SK-N-MC (cell line): ENCODE results near the gene METTL3.

- RRBS: no CpG with 5 or more reads among the region's 1 CpG
Measured at GRCh38 chr14:21501120-21501526, 10.0 kb downstream of the METTL3 start.

DNA sequence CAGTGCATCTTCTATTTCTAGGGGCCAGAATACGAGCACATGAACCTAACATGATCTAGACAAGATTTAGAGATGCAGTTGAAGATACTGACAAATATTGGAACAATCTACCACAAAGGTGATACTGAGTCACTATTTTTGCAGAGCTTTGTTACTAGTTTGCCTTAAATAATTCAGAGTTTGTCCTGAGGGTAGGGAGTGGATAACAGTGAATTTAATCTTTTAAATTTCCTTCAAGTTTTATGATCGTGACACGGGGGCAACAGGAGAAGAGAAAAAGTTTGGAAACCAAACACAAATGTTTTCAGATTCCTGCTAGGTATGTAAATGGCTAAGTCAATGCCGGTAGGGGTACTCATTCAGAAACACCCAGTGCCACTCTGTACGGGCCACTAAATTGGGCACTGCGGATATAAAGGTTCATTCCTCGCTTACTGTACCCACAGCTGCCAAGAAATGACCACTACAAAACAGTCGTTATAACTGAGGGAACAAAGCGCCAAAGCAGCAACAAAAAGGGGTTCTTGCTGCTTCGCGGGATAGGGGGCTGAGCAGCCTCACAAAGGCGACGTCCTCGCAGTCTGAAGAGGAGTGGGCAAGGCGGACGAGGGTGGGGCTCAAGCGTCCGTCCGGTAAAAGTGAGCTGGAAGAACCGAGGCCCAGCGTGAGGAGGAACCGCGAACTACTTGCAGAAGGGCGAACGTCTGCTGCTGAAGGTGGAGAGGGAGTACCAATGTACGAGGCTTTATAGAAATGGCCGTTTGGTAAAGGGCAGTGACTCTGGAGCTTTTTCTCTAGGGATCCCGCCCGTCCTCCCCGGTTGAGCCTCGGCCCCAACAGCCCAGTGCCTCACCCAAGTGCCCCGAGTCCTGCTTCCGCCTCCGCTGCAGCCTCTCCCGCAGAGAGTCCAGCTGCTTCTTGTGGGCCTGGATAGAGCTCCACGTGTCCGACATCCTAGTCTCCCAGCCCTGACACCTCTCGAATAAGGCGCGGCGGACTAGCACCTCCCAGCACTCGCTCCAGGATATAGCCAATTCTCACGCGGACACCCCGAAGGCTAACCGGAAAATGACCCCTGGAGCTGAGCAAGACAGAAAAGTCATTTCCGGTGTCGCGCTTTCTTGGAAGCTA lies at the start of gene METTL3:
Gene METTL3 (minus strand): TSS at position 1,070 of the 1,131 bp plus-strand sequence.
- RRBS: 2% methylated on average over 3 of the region's 49 CpGs

GRCh38 chr14:21514052-21514615 lies 3.0 kb upstream of the METTL3 start:
- RRBS: no CpG with 5 or more reads among the region's 3 CpGs

DNA sequence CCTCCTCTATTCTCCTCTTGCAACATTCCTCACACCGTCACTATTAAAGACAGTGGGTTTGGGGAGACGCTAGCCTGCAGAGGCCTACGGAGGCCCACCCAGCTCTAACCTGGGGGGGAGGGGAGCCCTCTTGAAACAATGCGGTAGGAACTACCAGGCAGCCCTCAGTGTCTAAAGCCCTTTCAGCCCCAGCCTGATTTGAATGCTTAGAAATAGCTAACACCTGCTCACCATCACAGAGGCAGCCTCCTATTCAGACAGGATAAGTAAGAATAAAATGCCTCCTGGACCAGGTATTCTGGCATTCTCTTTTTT lies 898 bp upstream of the SALL2 start:
- RRBS: no CpG with 5 or more reads among the region's 4 CpGs

GRCh38 chr14:21621678-21622079 lies 13.1 kb downstream of the OR10G2 start:
- RRBS: no CpG with 5 or more reads among the region's 3 CpGs

GRCh38 chr14:21902642-21902919 lies 229.0 kb upstream of the OR4E1 start:
- RRBS: no CpG with 5 or more reads among the region's 2 CpGs

DNA sequence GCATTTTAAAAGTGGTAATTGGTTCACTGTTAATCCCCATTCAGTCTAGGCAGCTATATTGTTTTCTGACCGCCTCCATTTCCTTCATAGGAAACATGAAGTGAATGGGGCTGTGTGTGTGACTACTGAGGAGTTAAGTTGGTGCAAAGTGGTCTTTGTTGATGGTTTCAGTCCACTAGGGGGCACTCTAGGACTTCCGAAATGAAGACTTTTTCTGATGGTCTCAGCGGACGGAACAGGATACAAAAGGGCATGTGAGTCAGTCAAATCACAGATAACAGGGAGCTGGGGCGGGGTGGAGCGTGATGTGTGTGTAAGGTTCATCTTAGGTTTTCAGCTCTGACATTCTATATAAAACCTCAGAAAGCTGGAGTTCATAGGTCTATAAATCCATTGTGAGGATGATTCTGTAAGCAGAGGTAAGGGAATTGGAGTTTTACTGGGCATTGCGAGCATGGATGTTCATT lies 240.2 kb upstream of the OR4E1 start:
- RRBS: no CpG with 5 or more reads among the region's 7 CpGs

DNA sequence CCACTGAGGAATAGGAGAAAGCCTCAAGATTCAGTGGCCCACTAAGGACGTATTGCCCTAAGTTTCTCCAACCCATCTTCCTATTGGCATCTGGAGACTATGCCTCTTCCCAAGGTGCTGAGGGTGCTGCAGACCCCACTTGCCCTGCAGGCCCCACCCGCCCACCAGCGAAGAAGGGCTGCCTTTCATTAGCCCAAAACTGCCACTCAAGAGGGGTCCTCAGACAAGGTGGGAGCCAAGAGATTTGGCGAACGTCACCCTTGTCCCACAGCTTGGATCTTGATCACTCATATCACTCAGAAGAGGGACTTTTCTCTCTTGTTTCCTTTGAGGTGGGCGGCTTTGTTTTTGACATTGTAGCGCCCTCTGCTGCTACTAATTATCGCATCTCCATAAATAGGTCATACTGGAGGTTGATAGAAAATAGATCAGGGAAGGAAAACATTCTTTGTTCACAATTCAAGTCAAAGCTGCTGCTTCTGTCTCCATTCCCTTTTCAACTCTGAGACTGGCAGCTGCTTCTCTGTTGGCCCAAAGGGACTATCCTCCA lies 116.1 kb downstream of the DAD1 start:
- RRBS: no CpG with 5 or more reads among the region's 8 CpGs

GRCh38 chr14:22489918-22491058 lies 98.7 kb downstream of the DAD1 start:
- RRBS: no CpG with 5 or more reads among the region's 12 CpGs

GRCh38 chr14:22499498-22500006 lies 89.5 kb downstream of the DAD1 start:
- RRBS: no CpG with 5 or more reads among the region's 5 CpGs

- RRBS: 70% methylated on average over 4 of the region's 31 CpGs
Measured at GRCh38 chr14:22556900-22557713, 31.9 kb downstream of the DAD1 start.

- RRBS: no CpG with 5 or more reads among the region's 7 CpGs
Measured at GRCh38 chr14:22563738-22564427, 25.1 kb downstream of the DAD1 start.

DNA sequence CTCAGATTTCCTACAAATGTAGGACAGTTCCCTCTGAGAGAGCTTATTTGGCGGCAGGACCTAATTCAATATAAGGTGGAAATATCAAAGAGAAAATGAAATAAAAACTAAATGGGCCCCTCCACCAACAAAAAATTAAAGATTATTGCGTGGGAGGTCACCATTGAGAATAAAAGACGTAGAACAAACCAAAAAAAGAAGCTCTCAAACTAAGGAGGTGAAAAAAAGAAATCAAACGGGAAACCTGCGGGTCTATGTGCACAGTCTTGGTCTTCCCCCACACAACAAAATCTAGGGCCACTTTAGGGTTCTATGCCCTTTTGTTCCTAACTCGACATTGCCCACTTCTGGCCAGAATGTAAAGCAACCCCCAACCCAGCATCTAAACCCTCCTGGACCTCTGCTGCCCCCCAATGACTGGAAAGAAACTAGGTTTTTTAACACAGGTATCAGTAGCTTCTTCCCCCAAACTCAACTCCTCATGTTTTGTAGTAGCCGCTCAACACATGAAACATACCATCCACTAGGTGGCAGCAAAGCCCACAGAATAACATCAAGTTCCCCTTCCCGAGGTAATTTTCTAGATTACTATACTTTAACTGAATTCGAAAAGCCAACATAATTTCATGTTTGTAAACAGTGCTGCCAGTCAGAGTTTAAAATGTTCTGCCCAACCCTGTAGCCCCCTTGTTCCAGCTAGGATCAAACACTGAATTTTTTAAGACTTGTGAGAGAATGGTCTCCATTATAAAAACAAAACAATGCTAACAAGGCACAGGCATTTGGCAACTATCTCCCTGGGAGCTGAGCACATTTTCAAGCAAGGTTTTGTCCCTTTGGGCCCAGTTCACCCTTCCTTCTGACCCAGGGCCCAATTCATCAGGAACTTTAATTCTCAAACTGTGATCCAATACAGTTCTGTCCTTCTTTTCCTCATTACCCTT lies 18.7 kb downstream of the DAD1 start:
- RRBS: no CpG with 5 or more reads among the region's 9 CpGs

- RRBS: no CpG with 5 or more reads among the region's 11 CpGs
Measured at GRCh38 chr14:22819102-22820089, 4.2 kb upstream of the SLC7A7 start.

DNA sequence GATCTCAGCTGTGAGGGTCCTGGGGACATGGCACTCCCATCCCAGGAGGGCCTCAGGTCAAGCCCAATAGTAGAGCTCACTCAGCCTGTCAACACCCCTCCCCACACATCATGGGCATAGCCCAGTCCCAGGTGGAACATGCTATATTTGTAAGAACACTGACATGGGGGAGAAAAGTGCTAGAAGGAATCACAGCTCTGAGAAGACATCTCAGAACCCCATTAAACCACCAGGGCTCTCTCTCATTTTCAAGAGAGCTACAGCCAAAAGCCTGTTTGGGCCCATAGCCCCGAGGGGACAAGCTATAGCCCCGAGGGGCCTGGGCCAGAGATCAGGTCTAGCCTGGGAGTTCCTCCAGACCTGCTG lies 4.6 kb downstream of the MMP14 start:
- RRBS: no CpG with 5 or more reads among the region's 2 CpGs

GRCh38 chr14:22844252-22844551 lies 7.8 kb downstream of the MMP14 start:
- RRBS: no CpG with 5 or more reads among the region's 10 CpGs

GRCh38 chr14:22871207-22871563 lies 355 bp upstream of the LRP10 start:
- RRBS: no CpG with 5 or more reads among the region's 12 CpGs

GRCh38 chr14:22980497-22981422 lies 1.6 kb downstream of the AJUBA start:
- RRBS: 7% methylated on average over 18 of the region's 74 CpGs

GRCh38 chr14:23055979-23056446 lies 1.3 kb downstream of the CDH24 start:
- RRBS: no CpG with 5 or more reads among the region's 5 CpGs